Amniotic epithelial cell (primary cell): Measurements from ENCODE around the genes DENND10, RGS10, TIAL1, BAG3, MCMBP and SEC23IP.

DNA sequence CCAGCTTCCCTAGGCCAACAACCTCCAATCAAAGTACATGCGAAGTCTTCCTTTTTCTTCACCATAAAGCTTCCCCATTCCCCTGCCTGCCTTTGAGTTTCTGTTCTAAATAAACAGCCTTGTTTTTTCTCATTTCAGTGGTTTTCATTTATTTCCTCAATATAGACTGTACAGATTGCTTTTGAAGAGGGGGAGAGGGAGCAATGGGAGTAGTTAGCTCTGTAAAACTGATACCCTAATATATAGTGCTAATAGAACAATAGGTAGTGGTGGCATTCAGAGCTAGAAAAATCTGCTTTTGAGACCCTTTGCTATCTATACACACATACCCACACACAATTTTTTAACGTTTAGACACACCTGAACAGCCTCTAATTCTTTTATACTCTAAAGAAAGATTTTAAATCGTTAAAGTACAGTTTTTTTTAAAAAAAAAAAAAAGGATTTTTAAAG lies 38.0 kb upstream of the CACUL1 start:
- RRBS, result no CpG with 5 or more reads among the region's 3 CpGs

GRCh38 chr10:119049549-119050334 lies 20.2 kb downstream of the NANOS1 start:
- RRBS, result no CpG with 5 or more reads among the region's 18 CpGs

DNA sequence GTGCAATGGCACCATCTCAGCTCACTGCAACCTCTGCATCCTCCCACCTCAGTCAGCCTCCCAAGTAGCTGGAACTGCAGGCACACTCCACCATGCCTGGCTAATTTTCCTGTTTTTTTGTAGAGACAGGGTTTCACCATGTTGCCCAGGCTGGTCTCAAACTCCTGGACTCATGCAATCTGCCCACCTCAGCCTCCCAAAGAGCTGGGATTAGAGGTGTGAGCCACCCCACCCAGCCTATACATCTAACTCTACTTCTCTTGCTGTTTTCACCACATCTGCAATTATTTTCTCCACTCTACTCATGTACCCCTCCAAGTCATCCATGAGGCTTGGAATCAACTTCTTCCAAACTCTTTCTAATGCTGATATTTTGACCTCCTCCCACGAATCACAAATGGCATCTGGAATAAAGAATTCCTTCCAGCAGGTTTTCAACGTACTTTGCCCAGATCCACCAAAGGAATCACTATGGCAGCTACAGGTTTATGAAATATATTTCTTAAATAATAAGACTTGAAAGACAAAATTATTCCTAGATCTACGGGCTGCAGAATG lies 23.0 kb downstream of the NANOS1 start:
- RRBS, result no CpG with 5 or more reads among the region's 3 CpGs

- RRBS, result no CpG with 5 or more reads among the region's 9 CpGs
These were observed 9.7 kb upstream of the EIF3A start for GRCh38 chr10:119090287-119090835.

GRCh38 chr10:119103780-119104743 lies at the start of gene DENND10:
Gene DENND10 (plus strand): TSS chr10:119104113.
- RRBS, result 3% methylated on average over 53 of the region's 106 CpGs

GRCh38 chr10:119208574-119209341 lies 1.4 kb downstream of the GRK5 start:
- RRBS, result no CpG with 5 or more reads among the region's 17 CpGs

- RRBS, result no CpG with 5 or more reads among the region's 5 CpGs
These were observed 10.8 kb downstream of the GRK5 start for GRCh38 chr10:119218008-119218809.

- RRBS, result no CpG with 5 or more reads among the region's 13 CpGs
These were observed 60.0 kb downstream of the GRK5 start for GRCh38 chr10:119267260-119267900.

- RRBS, result no CpG with 5 or more reads among the region's 5 CpGs
These were observed 123.0 kb downstream of the GRK5 start for GRCh38 chr10:119330248-119330795.

DNA sequence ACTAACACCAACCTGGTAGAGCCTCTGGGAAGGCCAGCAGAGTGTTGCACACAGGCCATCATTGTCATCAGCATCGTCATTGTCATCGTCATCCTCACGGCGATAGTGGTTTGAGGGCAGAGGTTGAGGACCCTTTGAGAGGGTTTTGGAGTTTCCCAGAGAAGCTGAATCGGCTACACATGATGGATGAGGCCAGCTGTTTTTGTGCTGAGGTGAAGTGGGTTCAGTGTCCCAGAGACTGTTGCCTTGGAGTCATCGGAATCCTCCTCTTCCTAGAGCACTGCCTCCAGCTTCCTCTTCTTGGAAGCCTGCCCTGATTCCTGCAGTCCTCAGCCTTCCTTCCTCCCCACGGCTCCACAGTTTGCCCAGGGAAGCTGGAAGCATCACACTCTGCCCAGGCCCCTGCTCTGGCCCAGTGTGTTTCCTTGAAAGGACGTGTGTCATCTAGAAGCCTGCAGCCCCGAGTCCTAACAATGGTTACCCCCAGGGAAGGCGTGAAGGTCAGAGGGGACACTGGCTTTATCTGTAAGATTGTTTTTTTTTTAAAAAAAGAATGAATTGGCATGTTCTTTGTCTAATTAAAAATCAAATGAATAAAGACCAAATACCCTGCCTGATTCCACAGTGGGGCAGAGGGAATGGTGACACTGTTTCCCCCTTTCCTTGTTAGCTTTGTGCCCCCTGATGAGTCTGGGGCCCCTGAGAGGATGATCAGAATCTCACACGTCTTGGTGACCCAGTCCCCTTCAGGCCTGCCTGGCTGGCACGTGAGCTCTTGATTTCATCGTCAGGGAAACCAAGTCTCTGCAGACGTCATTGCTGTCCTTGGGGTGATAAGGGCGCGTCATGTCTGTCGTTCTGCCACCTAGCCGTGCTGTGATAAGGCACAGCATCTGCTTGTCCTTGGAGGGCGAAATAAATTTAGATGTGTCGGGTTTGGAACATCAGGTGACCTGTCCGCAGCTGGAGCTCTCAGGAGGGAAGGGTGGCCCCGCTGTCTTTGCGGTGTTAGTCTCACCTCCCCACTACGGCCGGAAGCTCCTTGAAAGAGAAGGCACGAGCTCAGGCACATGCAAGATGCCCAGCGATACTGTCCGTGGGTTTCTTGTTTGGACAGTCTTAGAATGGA lies 128.9 kb downstream of the GRK5 start:
- RRBS, result no CpG with 5 or more reads among the region's 28 CpGs

DNA sequence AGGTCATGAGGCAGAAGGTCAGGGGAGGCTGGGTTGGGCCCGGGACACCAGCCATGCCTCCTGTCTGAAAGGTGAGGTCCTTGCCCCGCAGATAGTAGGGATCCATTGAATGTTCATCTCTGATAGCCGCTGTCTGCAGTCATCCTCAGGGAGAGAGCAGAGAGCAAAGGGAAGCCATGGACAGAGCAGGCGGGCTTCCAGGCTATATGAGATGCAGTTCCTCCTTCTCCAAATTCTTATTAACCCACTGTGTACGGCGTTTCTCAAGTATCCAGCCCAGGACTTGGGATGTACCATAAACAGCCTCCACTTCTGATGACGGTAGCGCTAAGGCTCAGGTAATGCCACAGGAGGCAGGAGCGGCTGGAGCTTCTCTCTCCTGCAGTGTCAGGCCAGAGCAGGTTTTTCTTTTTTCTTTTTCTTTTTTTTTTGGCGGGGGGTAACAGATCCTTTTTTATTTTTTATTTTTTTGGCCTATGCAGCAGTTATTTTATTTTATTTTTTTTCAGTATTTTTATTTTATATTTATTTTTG lies 136.4 kb downstream of the GRK5 start:
- RRBS, result no CpG with 5 or more reads among the region's 10 CpGs

GRCh38 chr10:119350581-119351059 lies 143.2 kb downstream of the GRK5 start:
- RRBS, result no CpG with 5 or more reads among the region's 6 CpGs

DNA sequence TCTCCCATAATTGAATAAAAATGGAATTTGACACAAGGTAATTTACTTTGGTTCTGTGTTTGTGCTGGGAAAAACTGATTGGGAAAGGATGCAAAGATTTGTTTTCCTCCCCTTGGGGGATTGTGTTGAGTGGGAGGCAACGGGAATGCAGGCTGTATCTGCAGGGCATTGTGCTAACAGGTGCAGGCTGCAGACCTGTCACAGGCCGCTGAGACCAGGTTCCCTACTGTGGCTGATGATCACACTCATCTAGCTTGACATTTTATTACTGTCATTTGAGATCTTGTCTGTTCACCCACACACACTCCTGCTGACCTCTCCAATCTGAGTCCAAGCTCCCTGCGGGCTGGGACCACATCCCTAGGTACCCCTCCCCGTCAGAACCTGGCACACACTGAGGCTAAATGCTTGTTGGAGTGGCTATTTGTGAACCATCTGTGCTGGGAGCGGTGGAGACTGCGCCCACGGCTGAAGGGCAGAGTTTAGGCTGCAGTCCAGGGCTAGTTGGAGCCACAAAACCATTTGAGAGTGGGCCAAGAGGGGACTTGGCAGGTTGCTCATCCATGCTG lies 164.6 kb downstream of the RGS10 start:
- RRBS, result no CpG with 5 or more reads among the region's 7 CpGs

DNA sequence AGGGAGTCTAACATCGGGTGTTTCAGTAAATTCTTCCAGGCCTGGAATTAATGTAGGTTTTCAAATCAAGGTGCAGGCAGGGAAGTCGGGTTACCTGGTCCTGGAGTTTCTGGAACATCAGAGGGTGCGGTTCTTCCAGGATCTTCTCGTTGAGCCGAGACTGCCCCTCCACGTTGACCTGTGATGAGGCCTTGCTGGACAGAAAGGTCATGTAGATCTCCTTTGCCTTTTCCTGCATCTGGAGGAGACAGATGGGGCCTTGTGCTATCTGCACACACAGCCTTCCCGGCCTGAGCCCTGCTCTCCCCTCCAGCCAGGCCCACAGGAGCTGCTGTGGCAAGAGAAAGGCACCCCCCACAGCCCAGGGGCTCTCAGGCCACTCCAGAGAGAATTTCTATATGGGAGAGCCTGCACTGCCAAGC lies 27.1 kb downstream of the RGS10 start:
- RRBS, result no CpG with 5 or more reads among the region's 7 CpGs

DNA sequence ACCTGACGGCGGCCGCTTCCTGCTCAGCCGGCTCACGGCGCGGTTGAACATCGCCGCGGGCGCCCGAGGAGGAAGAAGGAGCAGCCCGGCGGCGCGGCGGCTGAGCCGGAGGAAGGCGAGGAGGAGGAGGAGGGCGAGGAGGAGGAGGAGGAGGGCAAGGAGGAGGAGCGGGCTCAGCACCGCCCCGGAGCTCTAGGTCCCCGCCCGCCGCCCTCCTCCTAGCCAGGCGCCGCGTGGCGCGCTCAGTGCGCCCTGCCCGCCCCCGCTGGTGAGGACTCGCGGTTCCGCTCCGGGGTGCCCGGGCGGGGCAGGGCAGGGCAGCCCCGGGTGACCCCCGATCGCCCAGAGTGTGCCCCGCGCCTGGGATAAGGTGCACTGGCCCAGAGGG lies at the start of gene RGS10:
RGS10 (minus strand) TSS at position 132 of the 388 bp plus-strand sequence.
- RRBS, result 4% methylated on average over 30 of the region's 45 CpGs

DNA sequence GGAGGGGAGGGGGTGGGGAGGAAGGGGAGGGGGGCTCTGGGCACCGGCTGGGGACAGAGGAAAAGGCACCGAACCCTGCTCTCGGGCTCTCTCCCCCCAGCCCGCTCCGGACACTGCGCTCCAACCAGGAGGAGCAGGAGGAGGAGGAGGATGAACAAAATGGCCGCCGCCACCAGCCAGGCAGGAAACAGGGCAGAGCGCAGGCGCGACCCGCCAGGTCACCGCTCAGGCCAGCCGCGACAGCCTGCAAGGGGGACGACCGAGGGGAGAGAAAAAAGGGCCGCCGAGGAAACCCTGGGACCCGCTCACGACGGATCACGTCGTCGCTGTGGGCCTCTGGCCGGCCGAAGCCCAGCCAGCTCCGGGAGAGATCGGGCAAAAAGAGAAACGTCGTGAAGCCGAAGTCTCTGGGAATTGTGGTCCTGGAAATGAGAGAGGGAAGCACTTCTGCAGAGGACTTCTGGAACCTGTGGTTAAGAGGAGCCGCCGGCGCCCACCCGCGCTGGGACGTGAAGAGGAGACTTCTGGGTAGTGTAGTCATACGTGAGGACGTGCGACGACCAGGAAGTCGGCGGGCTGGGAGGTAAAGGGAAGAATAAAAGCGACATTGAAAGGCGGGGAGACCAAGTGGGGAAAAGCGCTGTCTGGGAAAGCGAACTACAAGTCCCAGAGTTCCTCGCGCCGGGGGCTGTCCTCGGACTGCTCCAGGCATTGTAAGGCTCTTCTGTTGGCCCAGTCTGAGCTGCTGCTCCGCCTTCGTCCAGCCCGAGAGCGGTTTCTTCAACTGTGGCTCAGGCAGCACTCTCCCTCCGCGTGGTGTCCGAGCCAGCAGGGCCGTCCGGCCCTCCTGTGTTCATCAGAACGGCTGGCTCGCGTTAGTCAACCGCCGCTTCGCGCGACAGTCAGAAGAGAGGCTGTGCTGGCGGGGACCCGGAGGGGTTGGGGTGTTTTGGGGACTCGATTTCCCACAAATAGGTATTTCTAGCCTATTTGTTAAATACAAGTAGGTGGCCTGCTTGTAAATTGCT lies at the start of gene TIAL1:
TIAL1 (minus strand) TSS at position 451 of the 1,028 bp plus-strand sequence.
- RRBS, result 5% methylated on average over 11 of the region's 72 CpGs

GRCh38 chr10:119651325-119651940 lies at the start of gene BAG3:
Gene BAG3 (plus strand): TSS chr10:119651380.
- RRBS, result 1% methylated on average over 36 of the region's 67 CpGs

GRCh38 chr10:119658101-119659115 lies 7.2 kb downstream of the BAG3 start:
- RRBS, result no CpG with 5 or more reads among the region's 22 CpGs

GRCh38 chr10:119872752-119873999 lies at the start of gene MCMBP:
Gene MCMBP (minus strand): TSS chr10:119872843.
- RRBS, result 3% methylated on average over 9 of the region's 94 CpGs

GRCh38 chr10:119892121-119893476 lies at the start of gene SEC23IP:
Gene SEC23IP (plus strand): TSS chr10:119892730.
- RRBS, result no CpG with 5 or more reads among the region's 70 CpGs